ENCODE measurements around a stretch of chr12.

DNA sequence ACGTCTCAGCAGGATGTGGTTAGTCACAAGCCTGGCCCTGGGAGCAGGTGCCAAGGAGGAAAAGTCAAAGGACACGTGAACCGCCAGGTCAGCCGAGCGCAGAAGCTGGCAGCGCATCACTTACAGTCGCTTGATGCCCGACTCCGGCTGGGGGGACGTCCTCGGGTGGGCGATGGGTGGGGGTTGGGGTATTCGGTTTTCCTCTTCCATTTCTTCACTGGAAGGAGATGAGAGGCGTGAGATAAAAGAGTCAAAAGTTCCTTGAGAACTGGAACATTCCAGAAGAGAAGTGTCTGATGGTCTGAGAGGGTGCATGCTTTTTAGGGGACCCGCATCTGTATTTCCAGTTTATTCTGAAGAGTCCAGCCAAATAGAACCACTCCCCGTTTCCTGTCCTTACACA lies 26.1 kb downstream of the SNRNP35 start:
- PRO-cap, 8 experiments, result peak in 3 of 8 experiments; most common plus-strand start position 285 of the sequence (in 2)

DNA sequence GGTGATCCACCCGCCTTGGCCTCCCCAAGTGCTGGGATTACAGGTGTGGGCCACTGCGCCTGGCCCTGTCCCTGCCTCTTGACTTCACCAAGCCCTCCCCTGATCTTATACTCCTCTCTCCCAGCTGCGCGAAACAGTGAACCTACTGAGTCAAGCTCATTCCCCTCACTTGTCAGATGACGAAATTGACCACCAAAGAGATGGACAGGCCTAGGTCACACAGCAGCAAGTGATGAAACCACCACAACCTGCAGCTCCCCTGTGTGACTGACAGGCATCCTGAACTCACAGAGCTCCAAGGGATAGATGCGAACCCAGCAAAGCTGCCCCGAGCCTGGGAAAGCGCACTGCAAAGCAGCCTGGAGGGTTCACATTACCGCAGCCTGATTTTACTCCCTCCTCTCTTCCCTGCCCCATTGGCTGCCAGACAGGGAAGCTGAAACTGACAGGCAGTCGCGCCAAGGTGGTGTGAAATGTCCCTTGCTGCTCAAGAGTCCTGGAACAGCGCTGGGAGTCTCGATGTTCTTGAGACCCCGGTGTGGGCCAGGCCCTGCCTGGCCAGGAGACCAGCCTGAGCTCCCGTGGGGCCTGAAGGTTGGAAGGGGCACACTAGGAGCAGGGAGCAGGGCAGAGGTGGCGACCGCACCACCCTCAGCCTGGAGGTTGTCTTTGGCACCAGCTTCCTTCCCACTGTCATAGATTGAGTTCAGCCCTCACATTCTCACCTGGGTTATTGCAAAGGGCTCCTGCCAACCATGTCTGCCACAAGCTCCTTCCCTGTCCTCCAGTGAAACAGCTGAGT lies 36.3 kb downstream of the SNRNP35 start:
- PRO-cap, 8 experiments, result no peak in any of the 8 experiments

- PRO-cap, 8 experiments, result no peak in any of the 8 experiments
Observed at GRCh38 chr12:123498192-123498888, 35.2 kb downstream of the RILPL1 start.

- PRO-cap, 8 experiments, result no peak in any of the 8 experiments
Observed at GRCh38 chr12:123750901-123751370, 11.2 kb upstream of the DNAH10 start.

GRCh38 chr12:124094094-124094767 lies 121.2 kb downstream of the ZNF664 start:
- PRO-cap, 8 experiments, result no peak in any of the 8 experiments

DNA sequence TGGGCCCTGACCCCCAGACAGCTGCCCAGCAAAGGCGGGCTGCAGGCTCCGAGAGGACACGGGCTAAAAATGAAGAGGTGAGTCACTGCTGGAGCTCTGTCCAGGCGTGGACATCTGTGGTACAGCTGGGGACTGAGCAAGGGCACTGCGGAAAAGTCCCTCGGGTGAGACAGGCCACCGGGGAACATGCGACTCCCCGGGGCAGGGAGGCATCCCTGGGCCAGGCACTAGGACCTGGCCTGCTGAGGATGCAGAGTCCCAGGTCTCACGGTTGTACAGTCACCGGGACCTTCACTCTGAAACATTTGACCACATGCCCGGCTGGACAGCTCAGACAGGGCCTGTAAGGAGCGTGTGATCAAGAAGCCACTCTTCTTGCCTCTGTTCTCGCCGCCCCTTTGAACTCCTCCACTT lies 5.2 kb upstream of the RFLNA start:
- PRO-cap, 8 experiments, result no peak in any of the 8 experiments

- PRO-cap, 8 experiments, result peak in 1 of 8 experiments; most common minus-strand start chr12:124353995 (in 1)
Observed at GRCh38 chr12:124353690-124354336, 58.9 kb downstream of the RFLNA start.

GRCh38 chr12:124359459-124359895 lies 64.6 kb downstream of the RFLNA start:
- PRO-cap, 8 experiments, result no peak in any of the 8 experiments

GRCh38 chr12:124364294-124364565 lies 69.3 kb downstream of the RFLNA start:
- PRO-cap, 8 experiments, result peak in 3 of 8 experiments; most common minus-strand start chr12:124364504 (in 3)

GRCh38 chr12:124369054-124370005 lies 74.4 kb downstream of the RFLNA start:
- PRO-cap, 8 experiments, result peak in 1 of 8 experiments; most common minus-strand start chr12:124369940 (in 1)

GRCh38 chr12:124372863-124373378 lies 78.0 kb downstream of the RFLNA start:
- PRO-cap, 8 experiments, result peak in 4 of 8 experiments; most common minus-strand start chr12:124373170 (in 4)

DNA sequence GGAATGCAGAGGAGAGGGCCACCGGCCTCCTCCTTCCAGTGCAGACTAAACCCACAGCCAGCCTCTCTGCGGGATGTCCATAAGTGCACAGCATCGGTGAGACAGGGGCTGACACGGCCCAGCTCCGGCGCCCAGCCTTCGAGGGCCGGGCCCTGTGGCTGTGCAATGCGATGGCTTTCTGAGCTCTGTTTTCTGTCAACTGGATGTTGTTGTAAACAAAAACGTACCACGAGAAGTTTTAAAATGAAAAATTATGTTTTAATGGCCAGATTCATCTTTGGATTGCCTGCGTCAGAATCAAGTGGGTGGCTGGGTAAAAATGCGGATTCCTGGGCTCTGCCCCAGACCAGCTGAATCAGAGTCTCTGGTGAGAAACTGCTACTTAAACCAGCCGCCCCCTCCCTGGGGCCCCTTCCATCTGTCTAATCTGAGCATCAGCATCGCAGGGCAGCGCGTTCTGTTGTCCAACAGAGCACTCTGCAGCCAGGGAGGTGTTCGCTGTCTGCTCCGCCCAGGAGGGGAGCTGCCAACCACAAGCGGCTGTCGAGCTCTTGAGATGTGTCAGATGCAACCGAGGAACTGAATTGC lies 133.3 kb downstream of the RFLNA start:
- PRO-cap, 8 experiments, result no peak in any of the 8 experiments

- PRO-cap, 8 experiments, result peak in 6 of 8 experiments; most common plus-strand start chr12:124454981 (in 2); most common minus-strand start chr12:124455004 (in 5)
Observed at GRCh38 chr12:124454688-124455177, 112.7 kb downstream of the NCOR2 start.

- PRO-cap, 8 experiments, result peak in 1 of 8 experiments; most common minus-strand start chr12:124484269 (in 1)
Observed at GRCh38 chr12:124484009-124484363, 83.4 kb downstream of the NCOR2 start.

DNA sequence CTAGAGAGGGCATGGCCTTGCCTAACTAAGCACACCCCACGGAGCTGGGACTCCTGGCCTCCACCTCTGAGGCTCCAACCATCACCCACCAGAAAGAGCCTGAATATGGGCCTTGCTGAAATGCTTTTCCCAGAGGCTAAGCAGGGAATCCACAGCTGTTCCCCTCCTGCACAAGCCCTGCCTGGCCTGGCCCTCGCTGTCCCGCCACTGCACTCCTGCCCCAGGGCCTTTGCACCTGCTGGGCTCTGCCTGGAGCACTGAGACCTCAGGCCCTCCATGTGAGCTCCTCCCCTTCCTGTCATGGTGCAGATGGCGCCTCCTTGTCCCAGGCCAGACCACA lies 83.0 kb downstream of the NCOR2 start:
- PRO-cap, 8 experiments, result peak in 1 of 8 experiments; most common plus-strand start position 141 of the sequence (in 1)

DNA sequence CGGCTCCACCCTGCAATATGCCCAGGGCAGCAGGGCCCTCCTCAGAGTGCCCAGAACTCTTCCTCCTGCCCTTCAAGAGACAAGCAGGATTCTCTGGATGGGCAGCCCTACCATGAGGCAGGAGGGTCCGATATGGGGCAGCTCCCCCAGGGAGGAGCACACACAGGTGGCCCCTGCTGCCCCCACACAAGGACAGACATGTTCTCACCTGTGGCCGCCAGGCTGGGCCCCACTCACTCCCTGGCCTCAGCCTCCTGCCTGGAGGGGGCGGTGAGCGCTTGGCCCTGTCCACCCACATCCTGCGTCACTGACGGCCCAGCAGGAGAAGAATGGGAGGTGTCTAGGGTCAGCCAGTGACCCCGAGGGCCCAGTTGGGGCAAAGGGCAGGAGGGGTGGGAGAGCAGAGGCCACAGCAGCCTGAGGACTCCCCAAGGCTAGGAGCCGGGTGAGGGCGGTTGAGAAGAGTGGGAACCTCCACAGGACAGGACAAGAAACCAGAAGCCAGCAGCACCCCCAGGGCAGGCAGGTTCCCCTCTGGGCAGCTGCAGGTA lies 74.5 kb downstream of the NCOR2 start:
- PRO-cap, 8 experiments, result no peak in any of the 8 experiments

DNA sequence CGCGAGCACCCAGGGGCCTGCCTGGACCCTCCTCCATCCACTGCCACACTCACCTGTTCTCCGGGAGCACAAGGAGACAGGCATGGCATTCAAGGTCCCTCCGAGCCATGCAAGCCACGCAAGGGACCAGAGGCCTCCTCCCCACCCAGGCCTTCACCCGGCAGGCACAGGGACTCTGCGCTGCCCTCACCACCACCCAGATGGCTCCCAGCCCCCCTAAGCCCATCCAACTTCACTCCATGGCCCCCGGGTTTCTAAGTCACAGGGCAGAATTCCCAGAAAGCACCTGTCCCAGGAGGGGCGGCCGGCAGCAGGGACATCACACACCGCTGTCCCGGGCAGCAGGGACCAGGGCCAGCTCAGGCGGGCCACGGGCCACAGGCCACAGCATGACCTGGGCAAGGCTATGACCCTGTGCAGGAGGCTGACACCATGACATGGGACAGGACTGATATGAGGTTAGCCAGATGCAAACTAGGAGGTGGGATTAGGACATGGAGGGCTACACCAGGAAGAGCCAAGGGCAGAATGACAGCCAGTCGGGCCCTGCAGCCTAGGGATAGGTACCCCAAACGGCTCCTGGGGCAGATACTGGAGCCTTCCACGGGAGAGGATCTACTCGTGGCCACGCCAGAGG lies 71.8 kb downstream of the NCOR2 start:
- PRO-cap, 8 experiments, result no peak in any of the 8 experiments

DNA sequence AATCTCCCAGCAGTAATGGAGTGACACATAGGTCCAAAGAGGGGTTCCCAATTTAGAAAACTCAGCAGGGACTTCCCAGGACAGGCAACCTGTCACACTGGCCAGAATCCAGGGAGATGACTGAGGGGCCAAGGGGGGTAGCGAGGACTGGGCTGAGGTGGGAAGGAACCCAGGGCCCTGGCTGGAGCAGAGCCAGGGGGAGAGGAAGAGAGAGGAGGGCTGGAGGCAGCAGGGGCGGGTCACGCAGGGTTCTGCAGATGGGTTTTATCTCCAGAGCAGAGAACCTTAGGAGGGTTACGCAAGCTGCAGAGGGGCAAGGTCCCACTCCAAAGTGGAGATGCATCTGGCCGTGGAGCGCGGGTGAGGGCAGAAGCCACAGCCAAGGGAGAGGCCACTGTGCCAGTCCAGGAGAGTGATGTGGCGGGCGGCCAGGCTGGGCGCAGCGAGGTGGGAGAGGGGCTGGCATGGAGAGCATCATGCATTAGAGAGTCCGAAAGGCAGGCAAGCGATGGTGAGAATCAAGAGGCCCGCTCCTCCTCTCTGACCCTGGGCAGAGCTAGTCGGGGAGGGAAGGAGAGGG lies 29.1 kb downstream of the NCOR2 start:
- PRO-cap, 8 experiments, result no peak in any of the 8 experiments

DNA sequence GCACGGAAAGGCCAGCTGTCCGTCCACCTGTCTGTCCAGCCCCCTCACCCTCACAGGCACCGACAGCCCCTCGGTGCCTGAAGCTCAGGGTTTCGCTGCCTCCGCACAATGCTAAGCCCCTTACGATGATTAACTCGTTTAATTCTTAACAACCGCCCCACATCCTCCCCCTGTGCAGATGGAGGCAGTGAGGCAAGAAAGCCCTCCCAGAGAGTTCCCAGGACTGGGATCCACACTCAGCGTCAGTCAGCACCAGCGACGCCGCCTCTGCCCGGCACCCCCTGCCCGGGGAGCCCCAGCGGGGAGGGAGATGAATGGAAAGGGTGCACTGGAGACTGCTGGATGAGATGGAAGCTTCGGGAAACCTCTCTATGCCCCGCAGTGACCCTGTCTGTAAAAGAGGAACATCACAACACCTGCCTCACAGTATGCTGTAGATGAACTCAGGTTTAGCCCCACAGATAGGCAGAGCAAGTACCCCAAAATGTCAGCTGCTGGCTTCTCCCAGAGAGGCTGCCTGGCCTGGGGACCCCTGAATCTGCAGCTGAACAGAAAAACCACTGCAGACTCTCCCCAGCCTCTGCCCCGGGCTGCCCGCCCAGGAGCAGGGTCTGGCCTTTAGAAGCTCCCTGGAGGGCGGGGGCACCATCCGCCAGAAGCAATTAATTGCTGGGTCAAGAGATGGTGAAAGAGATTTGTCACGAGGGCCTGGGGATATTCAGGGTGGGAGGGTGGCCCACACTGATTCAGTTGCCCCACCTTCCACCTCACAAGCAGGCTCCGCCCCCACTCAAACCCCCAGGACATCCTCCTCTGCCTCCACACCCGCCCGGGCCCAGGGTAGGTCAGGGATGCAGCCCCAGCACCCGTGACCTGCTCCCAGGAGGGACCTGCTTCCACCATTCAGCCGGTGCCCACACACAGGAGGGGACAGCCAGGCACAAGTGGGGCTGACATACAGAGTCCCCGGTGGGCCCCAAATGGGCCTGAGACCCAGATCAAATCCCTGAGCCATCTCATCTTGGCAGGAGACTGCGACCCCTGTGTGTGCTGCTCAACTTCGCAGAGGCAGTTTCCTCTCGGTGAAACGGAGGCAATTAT lies 23.3 kb downstream of the NCOR2 start:
- PRO-cap, 8 experiments, result peak in 2 of 8 experiments; most common minus-strand start position 113 of the sequence (in 1)

DNA sequence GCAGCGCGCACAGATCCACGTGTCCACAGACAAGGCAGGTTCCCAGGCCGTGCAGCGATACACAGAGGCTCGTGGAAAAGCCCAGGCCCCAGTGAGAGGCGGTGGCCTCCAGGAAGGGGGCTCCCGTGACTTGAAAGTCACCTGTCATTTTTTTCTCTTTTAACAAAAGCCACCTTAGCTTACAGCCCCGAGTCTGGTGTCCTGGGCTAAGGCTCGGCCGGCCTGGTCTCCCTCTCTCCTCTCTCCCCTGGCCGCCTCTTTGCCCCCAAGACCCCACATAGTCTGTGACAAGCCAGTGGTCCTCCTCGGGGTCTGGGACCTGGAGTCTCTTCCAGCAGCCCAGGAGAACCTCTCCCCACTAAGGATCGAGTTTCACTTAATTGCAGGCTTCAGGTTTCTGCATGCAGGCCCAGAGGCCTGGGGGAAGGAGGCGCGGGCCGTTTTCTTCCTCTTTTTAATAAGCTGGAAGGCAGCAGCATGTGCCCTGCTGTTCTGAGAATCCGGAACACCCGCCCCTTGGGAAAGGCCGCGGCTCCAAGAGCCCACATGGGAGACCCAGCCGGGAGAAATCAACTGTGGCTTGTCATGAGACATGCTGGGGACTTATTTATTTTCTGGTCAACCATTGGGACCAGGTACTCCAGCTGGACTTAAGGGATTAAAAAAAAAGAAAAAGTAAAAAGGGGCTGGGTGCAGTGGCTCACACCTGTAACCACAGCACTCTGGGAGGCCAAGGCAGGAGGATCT lies 15.9 kb downstream of the NCOR2 start:
- PRO-cap, 8 experiments, result peak in 1 of 8 experiments; most common minus-strand start position 252 of the sequence (in 1)